ENCODE measurements around a stretch of chr2.

DNA sequence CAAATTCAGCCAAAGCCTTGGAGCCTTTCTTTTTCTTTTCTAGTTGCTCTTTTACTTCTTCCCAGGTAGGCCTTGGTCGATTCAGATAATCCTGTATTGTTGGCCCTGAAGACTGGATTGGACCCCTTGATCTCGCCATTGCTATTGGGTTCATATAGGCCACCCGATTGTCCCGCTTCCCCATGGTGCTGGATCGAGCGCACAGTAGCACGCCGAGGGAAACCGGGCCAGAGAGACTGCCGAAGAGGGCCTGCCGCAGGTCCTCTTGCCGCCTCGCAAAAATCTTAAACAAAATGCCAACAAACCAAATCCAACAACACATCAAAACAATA, 54.6 kb upstream of the ERMN start:
- PRO-cap: no peak
- RAMPAGE, long total RNA, 2 experiments: no peak in any of the 2 experiments

- PRO-cap: no peak
- RAMPAGE, long total RNA, 2 experiments: no peak in any of the 2 experiments
These were observed 34.0 kb downstream of the CYTIP start for GRCh38 chr2:157409976-157410199.

- PRO-cap: no peak
- RAMPAGE, long total RNA, 2 experiments: no peak in any of the 2 experiments
These were observed 30.4 kb downstream of the CYTIP start for GRCh38 chr2:157413265-157414080.

DNA sequence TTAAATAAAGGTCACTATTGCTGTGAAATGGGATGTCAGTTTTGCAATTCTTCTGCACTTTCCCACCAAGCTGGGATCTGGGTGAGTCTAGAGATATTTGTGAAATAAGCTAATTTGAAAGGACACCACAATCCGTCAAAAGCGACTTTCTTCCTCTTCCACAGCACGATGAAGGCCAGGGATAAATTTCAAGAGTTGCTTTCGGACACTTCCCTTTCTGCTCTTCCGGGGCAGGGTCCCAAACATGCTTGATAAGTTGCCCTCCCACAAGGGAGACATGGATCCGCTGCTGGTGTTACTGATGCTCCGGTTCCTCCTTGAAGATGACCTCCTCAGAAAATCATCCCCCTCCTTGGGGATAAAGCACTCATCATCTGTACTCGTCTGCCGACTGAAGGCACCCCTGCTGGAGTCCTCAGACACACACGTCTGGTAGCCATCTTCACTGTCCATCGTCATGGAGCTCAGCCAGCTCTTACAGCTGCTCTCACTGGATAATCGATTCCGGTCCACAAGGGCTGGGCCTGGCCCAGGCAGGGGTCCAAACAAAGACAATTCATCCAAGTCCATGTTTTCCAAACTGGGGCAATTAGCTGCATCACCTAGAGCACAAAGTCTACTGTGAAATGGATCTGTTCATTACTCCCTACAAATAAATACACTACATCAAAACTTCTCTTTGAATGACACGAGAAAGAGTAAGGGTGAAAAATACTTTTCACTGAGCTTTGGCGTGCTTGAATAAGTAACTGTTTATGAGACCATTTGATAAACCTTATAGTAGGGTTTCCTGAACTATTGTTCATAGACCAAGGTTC, 28.1 kb downstream of the CYTIP start:
- PRO-cap: no peak
- RAMPAGE, long total RNA, 2 experiments: no peak in any of the 2 experiments

DNA sequence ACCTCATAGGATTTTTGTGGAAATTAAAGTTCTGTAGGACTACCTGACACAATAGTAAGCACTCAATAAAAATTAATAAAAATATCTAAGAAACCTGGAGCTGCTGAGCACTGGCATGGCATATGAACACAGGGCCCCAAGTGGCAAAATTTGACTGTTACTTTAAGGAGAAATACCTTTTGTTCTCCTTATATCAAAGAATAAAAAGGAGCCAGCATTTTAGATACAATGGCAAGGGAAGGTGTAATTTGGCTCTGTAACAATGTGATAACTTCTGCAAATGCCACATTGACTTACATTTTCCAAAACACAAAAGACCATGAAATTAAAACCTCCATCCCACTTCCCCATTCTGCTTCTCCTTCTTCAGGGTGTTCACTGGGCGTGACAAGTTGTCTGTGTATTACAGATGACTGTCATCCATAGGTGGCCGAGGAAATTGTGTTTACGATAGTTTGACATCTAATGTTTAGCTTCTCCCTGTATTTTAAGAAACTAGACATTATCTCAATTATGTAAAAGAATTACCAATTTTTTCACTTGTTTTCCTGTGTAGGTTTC, 24.9 kb upstream of the CYTIP start:
- PRO-cap: no peak
- RAMPAGE, long total RNA, 2 experiments: no peak in any of the 2 experiments

DNA sequence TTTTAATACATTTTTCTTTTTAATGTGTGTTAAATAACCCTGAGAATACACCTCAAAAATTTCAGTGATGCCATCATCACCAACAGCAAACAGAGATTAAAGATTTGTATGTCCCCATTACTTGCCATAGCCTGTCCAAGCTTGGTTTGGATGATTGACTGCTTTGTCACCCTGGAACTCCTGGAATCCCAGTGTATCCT, 28.8 kb upstream of the CYTIP start:
- PRO-cap: no peak
- RAMPAGE, long total RNA, 2 experiments: no peak in any of the 2 experiments

- PRO-cap: no peak
- RAMPAGE, long total RNA, 2 experiments: no peak in any of the 2 experiments
These were observed 119.4 kb upstream of the ACVR1C start for GRCh38 chr2:157747991-157748632.

DNA sequence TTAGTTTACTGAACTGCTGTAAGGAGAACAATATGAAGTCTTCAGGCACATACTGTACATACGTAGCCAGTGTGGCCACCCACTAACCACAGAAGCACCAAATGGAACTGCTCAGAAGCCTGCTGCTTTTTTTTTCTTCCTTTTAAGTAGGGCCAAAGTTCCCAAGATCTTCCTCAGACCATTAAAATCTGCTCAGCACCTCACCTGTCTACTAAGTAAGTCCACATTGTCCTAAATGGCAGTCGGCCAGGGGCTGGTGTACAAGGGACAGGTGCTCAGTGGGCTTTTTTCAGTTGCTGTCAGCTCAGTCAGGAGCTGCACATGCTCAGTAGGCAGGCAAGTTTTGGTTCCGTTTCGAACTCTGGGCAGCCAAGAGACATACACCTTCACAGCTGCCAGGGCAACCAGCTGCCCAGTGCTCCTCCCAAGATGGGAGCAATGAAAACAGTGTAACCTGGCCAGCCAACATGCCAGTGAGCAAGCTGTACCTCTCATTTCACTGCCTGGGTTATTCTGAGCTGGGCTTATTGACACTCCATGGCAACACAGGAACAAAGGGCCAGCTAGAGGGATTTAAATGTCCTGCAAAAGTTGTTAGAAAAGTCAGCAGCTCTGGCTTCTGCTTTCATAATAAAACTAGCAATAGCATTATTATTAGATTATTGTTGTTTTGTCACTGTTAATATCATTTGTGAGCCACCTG, 86.1 kb downstream of the ACVR1 start:
- PRO-cap: no peak
- RAMPAGE, long total RNA, 2 experiments: no peak in any of the 2 experiments

GRCh38 chr2:157825776-157826230, 50.3 kb downstream of the ACVR1 start:
- PRO-cap: no peak
- RAMPAGE, long total RNA, 2 experiments: no peak in any of the 2 experiments

DNA sequence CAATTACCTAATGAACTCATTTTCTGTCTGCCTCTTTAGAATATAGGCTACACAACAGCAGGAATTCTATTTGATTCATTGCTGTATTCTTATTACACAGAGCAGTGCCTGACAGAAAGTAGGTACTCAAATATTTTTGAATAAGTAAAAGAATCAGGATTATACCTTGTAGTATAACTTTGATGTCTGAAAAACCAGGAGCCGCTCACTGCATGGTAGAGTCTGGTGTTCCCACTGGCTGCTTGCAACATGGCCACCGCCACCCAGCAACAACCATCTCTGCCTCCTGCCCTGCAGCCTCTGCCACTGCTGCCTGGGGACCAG, 38.5 kb upstream of the UPP2 start:
- PRO-cap: no peak
- RAMPAGE, long total RNA, 2 experiments: no peak in any of the 2 experiments

DNA sequence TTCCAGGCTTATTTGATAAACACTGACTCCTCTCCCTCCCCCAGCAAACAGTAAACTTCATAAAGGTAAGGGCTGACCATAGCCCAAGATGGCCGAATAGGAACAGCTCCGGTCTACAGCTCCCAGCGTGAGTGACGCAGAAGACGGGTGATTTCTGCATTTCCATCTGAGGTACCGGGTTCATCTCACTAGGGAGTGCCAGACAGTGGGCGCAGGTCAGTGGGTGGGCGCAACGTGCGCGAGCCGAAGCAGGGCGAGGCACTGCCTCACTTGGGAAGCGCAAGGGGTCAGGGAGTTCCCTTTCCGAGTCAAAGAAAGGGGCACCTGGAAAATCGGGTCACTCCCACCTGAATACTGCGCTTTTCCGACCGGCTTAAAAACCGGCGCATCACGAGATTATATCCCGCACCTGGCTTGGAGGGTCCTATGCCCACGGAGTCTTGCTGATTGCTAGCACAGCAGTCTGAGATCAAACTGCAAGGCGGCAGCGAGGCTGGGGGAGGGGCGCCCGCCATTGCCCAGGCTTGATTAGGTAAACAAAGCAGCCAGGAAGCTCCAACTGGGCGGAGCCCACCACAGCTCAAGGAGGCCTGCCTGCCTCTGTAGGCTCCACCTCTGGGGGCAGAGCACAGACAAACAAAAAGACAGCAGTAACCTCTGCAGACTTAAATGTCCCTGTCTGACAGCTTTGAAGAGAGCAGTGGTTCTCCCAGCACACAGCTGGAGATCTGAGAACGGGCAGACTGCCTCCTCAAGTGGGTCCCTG, 105.2 kb downstream of the CCDC148 start:
- PRO-cap: no peak
- RAMPAGE, long total RNA, 2 experiments: no peak in any of the 2 experiments

DNA sequence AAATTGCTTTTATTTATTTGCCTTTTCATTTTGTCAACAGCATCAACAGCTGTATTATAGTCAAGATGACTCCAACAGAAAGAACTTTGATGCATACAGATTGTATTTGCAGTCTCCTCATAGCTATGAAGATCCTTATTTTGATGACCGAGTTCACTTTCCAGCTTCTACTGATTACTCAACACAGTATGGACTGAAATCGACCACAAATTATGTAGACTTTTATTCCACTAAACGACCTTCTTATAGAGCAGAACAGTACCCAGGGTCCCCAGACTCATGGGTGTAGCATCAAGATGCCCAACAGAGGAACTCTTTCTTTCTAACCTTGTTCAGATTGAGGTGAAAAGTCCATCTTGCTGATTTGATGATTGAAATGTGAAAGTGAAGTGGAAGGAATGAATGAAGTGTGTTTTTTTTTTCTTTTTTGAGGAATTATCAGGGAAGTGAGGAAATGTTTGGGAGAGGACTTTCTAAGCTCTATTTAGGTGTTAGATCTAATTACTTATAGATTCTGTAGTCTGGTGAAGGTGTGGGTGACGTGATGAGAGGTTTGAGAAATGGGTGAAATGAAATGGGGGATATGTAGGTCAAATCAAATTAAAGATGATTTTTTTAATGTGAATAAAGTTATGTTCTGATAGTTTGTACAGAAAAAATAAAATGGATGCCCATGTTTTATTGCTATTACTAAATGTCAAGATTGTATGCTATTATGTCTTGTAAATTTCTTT, 114.6 kb upstream of the DAPL1 start:
- PRO-cap: no peak
- RAMPAGE, long total RNA, 2 experiments: start-site peak on the plus strand in 2 of 2 experiments, centred at positions 271 to 337 of the sequence, 23 to 27 reads per replicate

DNA sequence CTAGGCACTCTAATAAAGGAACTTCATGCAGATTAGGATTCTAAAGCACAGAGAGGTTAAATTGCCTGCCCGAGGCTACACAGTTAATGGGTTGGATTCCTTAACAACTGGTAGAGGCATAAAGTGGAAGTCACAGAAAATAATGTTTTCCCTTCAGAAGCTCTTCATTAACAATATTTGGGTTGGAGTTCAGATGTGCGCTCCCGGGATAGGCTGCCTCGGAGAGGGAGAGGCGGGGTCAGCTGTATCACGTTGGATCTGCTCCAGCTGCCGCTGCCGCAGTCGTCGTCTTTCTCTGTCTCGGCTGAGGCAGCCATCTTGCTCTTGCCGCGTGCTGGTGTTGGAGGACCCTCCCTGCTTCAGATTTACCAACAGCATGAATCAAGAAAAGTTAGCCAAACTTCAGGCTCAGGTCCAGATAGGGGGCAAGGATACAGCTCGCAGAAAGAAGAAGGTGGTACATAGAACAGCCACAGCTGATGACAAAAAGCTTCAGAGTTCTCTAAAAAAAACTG, 35.1 kb downstream of the TANC1 start:
- PRO-cap: no peak
- RAMPAGE, long total RNA, 2 experiments: start-site peak on the plus strand in 1 of 2 experiments, centred at position 295 of the sequence, 8 reads per replicate

GRCh38 chr2:159042025-159042667, 73.7 kb downstream of the TANC1 start:
- PRO-cap: no peak
- RAMPAGE, long total RNA, 2 experiments: no peak in any of the 2 experiments

- PRO-cap: no peak
- RAMPAGE, long total RNA, 2 experiments: no peak in any of the 2 experiments
These were observed 149.1 kb downstream of the WDSUB1 start for GRCh38 chr2:159137359-159137803.

DNA sequence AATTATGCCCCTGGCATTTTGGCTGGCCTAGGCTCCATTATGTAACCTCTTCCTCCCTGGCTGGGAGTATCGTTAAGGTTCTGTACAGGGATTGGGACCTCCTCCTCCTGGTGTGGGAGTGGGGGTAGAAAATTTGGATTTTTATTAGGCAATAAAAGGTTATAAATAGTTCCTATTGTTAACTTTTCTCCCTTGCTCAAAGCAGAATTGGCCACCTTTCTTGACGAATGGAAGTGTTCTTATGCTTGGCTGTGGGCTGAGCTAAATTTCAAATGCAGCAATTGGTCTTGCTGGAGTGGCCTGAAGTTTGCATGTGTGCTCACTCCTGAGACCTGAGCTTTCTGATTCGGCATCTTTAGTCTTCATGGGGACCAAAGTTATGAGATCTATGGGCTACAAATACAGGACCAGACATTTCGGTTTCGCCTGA, 148.7 kb downstream of the WDSUB1 start:
- PRO-cap: no peak
- RAMPAGE, long total RNA, 2 experiments: no peak in any of the 2 experiments

DNA sequence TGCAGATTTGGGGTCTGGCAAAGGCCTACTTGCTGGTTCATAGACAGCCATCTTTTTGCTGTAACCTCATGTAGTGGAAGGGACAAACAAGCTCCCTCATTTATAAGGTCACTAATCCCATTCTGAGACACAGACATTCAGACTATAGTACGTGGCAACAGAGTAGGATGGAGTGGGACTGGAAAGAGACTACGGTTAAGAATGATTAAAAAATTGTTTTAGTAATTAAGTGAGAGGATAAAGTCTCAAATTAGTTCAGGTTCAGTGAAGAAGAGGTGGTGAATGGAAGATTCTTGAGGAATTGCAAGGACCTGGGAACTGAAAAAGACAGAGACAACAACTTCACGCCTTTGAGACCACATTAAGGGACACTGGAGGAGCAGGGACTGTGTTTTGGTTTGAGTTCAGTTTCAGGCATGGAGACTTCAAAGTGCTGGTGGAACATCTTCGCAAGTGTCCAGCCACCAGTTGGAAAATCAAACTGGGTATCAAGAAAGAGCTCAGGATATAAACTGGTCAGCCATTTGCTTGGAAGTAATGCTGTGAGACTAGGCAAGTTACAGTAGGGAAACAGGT, 145.2 kb downstream of the WDSUB1 start:
- PRO-cap: no peak
- RAMPAGE, long total RNA, 2 experiments: no peak in any of the 2 experiments

GRCh38 chr2:159210016-159210274, 76.6 kb downstream of the WDSUB1 start:
- PRO-cap: no peak
- RAMPAGE, long total RNA, 2 experiments: no peak in any of the 2 experiments

- PRO-cap: no peak
- RAMPAGE, long total RNA, 2 experiments: no peak in any of the 2 experiments
These were observed 3.8 kb upstream of the WDSUB1 start for GRCh38 chr2:159290079-159291022.

- PRO-cap: no peak
- RAMPAGE, long total RNA, 2 experiments: no peak in any of the 2 experiments
These were observed 98.5 kb upstream of the WDSUB1 start for GRCh38 chr2:159385014-159385404.